LUHMES (cell line): ENCODE data around the genes AMDHD1, HAL, ELK3, CDK17 and NEDD1.

DNA sequence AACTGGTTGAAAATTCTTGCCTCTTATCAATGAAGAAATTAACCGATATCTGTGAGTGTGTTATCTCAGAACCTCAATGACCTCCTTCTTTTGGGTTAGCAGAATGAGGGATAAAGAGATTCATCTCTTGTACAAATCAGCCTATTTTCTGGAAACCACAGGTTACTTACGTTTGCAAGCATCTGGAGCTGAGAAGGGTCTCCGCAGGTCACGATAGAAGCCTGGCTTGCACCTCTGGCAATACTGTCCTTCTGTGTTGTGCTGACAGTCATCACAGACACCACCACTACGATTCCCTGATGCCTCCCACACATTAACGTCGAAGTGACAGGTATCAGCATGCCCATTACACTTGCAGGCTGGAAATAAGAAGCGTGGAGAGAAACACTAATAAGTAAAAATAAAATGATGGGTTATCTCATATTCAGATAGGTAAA lies 80.3 kb downstream of the NTN4 start:
- PRO-cap: no peak

- PRO-cap: bidirectional peak, plus-strand start at chr12:95943061, minus-strand start at chr12:95942947
Measured at GRCh38 chr12:95942868-95943650, at the start of gene AMDHD1. Gene AMDHD1 (plus strand): TSS chr12:95943331.

DNA sequence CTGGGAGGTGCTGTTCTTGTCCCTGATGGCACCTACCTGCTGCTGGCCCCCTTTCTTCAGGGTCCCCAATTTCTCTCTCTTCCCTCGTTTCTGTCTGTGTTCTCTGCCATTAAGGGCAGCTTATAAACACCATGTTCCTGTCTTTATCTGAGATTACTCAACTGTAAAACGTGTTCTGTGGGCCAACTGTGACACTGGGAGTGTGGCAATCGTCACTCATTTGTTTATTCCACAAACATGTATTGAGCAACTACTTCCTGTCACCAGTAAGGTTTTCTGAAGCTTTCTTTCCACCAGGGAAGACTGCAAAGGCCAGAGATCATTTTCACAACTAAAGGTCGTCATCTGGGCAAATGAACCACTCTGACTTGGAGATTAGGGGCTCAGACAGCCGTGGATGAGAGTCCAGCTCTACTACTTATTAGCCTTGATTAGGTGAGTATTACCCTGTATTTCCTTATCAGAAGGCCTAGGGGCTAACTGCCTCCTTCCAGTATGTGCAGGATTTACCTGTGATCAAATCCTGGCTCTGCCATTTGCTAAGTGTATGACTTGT lies at the start of gene HAL:
HAL (minus strand) TSS at position 149 of the 556 bp plus-strand sequence.
- PRO-cap: no peak

GRCh38 chr12:96170208-96170832 lies 23.9 kb upstream of the ELK3 start:
- PRO-cap: no peak

DNA sequence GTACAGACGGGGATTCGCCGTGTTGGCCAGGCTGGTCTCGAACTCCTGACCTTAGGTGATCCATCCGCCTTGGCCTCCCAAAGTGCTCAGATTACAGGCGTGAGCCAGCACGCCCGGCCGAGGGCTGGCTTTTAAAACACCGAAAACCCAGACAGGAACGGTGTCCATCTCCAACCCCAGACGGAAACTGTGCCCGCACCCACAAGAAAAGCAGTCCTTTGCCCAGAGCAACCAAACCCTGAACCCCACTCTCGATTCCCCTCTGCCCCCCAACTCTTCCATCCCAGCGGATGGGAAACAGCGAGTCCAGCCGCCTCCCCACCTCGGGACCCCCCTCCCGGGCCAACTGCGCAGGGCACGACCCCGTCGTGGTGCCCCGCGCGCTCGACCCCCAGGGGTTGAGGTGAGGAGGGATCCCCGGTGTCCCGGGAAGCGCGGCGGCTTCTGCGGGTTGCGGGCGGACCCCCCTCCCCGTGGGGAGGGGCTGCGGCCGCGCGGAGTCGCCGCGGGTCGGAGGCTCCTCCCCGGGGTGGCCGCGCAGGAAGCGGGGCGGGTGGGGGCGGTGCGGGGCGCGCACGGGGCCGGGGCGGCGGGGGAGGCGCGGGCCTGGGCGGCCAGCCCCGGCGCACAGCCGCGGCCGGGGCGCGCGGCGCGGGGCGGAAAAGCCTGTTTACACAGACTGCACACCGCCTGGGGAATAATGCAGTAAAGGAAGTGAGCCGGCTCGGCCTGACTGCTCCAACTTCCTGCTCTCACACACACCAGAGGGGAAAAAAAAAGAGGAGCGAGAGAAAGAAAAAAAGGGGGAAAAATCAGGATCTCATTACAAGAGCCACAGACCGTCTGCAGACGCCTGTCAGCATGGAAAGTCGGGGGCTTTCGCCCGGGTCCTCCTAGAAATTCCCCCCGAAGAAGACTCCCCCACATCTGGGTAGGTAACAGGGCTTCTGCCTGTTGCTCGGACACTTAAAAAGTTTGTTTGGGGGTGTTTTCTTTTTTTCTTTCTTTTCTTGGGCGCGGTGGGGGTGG lies at the start of gene ELK3:
ELK3 (plus strand) TSS at position 601 of the 1,029 bp plus-strand sequence.
- PRO-cap: bidirectional peak, plus-strand start at position 178 of the sequence, minus-strand start at position 204 of the sequence; bidirectional peak, plus-strand start at position 604 of the sequence, minus-strand start at position 454 of the sequence; bidirectional peak, plus-strand start outside the sequence, minus-strand start at position 864 of the sequence

- PRO-cap: no peak
Measured at GRCh38 chr12:96241634-96242353, 47.6 kb downstream of the ELK3 start.

GRCh38 chr12:96280287-96281314 lies 86.4 kb downstream of the ELK3 start:
- PRO-cap: no peak

GRCh38 chr12:96352380-96352988 lies 47.8 kb downstream of the CDK17 start:
- PRO-cap: no peak

DNA sequence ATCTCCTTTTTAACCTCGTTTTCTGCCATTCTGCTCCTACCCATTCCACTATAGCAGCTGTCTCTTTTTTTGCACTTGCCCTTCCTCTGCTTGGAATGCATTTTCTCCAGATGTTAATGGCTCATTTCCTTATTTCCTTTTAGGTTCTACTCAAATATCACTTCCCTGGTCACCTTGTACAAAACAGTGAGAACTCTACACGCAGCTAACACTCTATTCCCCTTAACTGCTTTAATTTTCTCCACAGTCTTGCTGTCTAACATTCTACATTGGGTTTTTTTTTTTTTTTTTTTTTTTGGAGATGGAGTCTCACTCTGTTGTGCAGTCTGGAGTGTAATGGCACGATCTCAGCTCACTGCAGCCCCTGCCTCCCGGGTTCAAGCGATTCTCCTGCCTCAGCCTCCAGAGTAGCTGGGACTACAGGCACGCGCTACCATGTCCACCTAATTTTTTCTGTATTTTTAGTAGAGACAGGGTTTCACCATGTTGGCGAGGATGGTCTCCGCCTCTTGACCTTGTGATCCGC lies 45.1 kb downstream of the CDK17 start:
- PRO-cap: no peak

DNA sequence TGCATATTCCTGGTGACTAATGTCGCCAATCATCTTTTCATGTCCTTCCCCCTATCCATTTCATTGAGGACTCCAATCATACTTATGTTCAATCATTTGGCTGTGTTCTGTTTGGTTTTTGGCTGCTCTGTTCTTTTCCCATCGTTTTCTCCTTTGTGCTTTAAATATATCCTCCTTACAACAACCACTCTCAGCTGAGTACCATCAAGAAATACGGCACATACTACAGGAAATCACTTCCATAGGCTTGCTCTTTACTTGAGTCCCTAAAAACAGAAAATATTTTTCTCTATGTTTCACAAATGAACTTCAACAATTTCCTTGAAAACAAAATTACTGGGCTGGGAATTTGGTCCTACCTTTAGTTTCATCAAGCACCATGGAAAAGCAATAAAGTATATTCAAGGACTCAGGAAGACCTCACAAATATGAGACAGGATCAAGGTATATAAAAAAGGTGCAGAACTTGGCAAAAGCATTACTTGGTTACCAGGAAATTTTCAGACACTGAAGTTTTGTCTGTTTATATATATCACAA lies 35.7 kb downstream of the CDK17 start:
- PRO-cap: no peak

- PRO-cap: no peak
Measured at GRCh38 chr12:96398777-96398851, 1.6 kb downstream of the CDK17 start.

DNA sequence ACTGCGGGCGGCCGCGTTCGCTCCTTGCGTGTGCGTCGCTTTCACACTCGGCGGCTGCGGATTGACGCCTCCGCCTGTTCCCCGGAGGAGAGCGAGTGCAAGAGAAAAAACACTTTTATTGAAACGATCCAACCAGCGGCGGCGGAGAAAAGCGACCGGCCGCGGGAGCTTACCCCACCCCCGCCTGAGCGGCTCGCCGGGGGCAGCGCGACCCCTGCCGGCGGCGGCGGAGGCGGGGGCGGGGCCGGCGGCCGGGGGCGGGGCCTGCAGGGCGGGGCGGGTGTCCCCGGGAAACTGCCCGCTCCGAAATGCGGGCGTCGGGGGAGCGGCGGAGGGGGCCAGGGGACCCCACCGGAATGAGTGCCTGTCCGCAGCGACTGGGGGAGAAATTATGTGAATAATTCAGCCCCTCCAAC lies at the start of gene CDK17:
CDK17 (minus strand) TSS at position 63 of the 416 bp plus-strand sequence.
- PRO-cap: bidirectional peak, plus-strand start at position 292 of the sequence, minus-strand start at position 187 of the sequence

GRCh38 chr12:96436256-96436780 lies 36.1 kb upstream of the CDK17 start:
- PRO-cap: no peak

DNA sequence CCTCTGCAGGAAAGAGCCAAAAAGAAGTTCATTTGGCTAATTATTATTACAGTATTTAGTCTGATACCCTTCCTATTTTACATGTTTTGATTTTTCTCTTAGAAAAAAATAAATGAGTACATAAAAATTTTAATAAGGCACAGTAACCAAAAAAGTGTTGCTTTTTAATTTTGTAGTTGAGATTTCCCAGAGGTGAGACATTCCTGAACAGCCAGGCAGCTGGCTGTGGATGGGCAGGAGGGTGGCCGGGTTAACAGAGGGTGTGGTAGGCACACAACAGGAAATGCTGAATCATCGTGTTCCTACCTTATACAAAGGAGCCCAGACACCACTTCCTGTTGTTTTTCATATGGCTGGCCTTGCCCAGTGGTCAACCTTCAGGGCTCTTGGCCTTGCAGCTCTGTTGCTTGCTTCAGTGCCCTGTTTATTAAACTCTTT lies 11.6 kb downstream of the CFAP54 start:
- PRO-cap: no peak

- PRO-cap: no peak
Measured at GRCh38 chr12:96502637-96503088, 13.3 kb downstream of the CFAP54 start.

GRCh38 chr12:96699076-96699386 lies 208.0 kb upstream of the NEDD1 start:
- PRO-cap: no peak

- PRO-cap: bidirectional peak, plus-strand start at chr12:96907232, minus-strand start at chr12:96907202
Measured at GRCh38 chr12:96906401-96907657, at the start of gene NEDD1. Gene NEDD1 (plus strand): TSS chr12:96907257.

DNA sequence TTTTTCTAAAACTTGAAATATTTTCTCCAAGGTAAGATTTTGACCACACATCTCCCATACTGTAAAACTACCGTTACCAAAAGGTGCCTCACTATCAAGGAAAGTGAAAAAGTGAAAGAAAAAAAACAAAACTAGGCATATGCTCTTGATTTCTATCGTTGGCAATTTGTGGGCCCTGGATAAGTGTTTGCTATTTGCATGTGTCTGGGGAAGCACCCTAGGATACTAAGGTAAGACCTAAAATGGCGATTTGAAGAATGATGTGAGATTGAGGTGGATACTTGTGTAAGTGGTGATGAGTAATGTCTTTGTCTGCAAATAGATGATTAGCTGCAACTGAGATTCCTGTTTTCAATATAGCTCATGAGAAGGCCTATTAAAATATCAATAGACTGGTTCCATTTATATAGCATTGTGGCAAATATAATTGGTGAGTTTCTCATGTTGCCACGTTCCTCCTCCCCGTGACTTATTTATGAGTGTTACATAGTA lies 261.7 kb downstream of the NEDD1 start:
- PRO-cap: no peak

DNA sequence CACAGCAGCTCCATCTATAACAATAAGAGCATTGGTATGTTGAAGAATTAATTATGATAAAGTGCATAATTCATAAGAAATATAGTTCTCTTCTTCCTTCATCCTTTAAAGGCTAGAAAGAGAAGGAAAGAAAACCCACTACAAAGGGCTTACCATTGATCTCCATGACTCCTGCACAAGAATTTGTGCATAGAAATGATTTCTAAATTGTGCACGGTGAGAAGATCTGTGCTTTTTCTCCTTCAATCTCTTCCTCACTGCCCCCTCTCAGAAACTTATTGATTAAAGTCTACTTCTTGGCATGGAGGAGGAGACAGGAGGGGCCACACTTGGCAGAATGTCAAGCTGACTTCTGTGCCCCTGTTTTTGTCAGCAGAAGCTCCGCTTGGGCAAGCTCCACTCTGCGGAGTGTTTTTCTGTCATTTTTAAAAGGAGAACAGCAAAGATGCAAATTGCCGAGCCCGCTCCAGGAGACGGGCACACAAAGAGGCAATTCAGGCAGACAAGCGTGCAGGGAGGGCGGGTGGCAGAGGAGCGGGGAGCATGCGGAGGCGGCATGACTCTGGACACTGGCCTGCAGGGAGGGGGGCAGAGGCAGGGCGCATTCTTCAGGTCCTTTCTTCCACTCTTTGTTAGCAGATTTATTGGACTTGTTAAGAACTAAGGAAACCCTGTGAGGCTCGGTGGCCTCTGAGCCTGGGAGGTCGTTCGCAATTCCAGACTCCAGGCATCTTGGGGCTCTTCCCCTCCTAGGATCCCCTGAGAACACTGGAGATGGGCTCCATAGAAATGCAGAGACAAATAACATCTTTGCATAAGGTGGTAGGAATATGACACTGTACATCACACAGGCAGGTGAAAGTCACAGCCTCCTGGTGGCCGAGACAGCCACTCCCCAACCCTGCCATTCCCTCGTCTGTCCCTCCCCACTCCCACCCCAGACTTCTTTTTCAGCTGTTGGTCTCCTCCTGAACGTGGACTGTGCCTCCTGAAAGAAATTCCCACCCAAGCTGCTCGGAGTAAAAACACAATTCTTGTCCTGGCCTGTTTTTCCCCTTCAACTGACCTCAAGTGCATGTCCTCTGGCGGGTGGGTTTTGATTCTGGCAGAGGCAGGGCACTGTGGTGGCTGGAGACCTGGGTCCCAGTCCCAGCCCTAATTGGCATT lies 368.3 kb downstream of the NEDD1 start:
- PRO-cap: no peak

- PRO-cap: no peak
Measured at GRCh38 chr12:97456867-97457124, 549.7 kb downstream of the NEDD1 start.